Left colon (tissue), 1 donor: Measurements from ENCODE around the genes NPHP3, TMEM108 and SRPRB.

- PRO-cap: no peak
These were observed 20.4 kb upstream of the DNAJC13 start for GRCh38 chr3:132396987-132397244.

DNA sequence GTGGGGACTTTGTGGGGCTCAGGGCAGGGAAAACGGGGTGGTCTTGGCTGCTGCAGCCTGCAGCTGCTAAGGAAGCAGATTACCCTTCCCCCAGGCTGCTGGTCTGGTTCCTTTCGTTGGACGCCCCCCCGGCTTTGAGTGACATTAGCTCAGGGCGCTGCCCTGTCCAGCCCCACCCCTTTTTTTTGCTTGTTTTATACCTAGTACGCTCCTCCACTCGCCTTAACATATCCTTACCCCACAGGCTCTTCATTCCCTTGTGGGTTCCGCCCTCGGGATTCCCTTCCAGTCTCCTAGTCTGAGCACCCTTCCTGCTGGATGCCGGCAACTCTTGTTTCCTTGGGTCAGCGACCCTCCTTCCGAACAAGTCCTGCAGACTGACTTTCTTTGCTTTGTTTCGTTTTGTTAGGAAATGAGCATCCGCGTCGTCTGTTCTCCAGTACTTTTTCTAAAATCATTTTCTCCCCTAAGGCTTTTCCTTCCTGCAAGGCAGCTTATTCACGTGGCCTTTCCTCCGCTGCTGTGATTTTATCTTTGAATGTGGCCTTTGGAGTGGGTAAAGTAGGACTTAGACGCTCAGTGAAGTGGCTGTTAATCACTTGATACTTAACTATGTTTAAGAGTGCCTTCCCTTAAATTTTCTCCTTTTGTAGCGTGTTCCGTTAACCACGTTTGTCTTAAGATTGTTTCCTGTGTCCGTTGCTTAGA, 670 bp downstream of the DNAJC13 start:
- PRO-cap: bidirectional peak, plus-strand start at position 225 of the sequence, minus-strand start at position 136 of the sequence; unidirectional peak, minus-strand start at position 450 of the sequence

GRCh38 chr3:132721368-132722691, at the start of gene NPHP3:
Gene NPHP3 (minus strand): TSS chr3:132722409.
- PRO-cap: bidirectional peak, plus-strand start at chr3:132722030, minus-strand start at chr3:132722032; unidirectional peak, minus-strand start at chr3:132722271; unidirectional peak, minus-strand start at chr3:132722378; unidirectional peak, minus-strand start at chr3:132722517

GRCh38 chr3:133037845-133038668, at the start of gene TMEM108:
Gene TMEM108 (plus strand): TSS chr3:133038391.
- PRO-cap: unidirectional peak, plus-strand start at chr3:133038295; unidirectional peak, plus-strand start at chr3:133038359

DNA sequence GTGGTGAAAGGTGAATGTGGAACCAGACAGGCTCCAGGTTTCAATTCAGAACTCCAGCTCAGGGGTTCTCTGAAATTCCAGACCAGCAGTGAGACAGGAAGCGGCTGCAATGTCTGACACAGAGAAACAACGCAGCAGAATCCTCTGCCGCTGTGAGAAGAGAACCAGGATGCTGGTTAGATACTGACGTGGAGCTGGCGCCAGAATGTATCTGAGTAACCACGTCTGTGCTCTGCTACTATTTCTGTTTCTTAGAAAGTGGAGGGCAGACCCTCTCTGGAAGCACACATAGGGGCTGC, 12.9 kb downstream of the BFSP2 start:
- PRO-cap: no peak

DNA sequence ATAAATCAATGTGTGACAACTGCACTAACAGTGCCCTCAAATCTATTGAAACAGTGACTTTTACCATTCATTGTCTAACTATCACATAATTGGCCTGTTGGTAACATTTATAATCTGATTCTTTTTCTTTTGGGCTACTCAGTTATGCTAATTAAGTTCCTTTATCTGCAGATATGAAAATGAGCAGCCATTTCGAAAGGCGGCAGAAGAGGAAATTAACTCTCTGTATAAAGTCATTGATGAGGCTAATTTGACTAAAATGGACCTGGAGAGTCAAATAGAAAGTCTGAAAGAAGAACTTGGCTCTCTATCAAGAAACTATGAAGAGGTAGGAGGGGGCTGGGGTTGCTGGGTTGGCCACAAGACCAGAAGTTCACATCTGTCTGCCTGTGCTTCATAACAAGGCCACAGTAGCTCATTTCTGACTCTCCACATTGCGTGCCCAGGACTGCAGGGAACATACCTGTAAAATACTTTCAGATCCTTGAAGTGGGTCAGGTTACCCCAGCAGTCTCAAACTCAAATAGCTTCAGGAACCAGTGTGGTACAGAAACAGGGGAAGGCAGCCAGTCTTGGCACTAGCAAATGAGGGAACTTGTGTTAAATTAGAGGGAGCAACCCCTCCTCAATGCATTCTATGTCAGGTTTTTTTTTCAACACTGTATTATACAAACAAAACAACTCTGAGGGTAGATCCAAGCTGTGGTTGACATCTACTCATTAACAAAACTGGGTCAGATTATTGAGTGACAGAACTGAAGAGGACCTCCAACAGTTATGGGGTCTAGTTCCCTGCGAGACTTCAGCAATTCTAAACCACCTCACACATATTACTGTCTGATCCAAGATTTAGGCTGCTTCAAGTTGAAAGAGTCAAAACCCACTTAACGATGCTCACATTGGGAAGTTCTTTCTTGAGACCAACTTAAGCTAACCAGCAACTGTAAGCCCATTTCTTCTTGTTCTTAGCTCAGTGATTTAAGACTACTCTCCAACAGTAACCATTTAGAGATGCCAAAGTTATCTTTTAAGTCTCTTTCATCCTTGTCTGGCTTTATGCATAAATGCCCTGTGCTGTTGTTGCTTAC, 48.8 kb downstream of the BFSP2 start:
- PRO-cap: no peak

- PRO-cap: bidirectional peak, plus-strand start at chr3:133506612, minus-strand start at chr3:133506481
These were observed 67.2 kb upstream of the CDV3 start for GRCh38 chr3:133506357-133506675.

DNA sequence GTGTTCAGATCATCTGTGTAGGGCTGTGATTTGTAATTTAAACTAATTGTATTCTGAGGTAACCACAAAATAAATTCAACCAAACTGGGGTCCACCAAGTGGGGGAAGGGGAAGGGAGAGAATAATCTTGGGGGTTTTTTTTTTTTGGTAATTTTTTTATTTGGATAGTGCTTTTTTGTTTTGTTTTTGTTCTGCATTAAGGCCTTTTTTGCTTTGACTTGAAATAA, 15.1 kb downstream of the CDV3 start:
- PRO-cap: no peak

DNA sequence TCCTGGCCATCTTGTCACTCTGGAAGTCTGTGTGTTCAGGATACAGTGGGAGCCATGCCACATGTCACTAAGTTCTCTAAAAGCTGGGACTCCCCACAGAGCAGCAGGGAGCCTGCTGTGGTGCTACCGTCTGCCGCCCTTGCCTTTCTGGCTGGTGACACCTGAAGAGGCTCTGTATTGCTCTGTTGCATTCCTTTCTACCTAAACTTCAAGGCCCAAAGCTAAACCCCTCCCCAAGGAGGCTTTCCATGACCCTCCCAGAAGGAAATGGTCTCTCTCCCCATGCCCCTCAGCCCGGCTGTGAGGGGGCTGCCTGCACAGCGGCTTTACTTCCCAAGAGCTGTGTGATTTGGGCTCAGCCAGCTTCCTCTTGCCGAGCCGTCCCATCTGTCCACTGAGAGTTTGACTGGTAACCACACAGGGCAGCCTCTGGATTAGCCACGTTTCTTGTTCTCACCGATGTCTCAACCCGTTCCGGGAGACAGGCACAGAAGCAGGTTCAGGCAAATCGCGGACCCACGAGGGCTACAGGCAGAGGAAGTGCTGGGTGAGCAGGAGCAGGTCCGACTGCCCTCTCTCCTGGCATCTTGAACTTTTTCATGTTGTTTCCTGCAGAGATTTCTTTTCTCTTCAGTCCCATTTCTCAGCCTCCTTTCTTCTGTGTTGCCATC, 11.0 kb downstream of the TF start:
- PRO-cap: no peak

DNA sequence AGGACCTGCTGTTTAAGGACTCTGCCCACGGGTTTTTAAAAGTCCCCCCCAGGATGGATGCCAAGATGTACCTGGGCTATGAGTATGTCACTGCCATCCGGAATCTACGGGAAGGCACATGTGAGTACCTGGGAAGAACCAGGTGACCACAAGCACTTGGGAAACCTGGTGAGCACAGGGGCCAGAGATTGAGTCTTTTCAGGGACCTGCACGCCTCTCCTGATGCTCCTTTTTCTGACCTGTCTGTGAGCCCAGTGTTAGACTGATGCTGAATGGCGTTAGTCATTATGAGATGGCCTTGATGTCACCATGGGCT, 11.6 kb downstream of the TF start:
- PRO-cap: no peak

- PRO-cap: unidirectional peak, plus-strand start at chr3:133805815
These were observed at the start of gene SRPRB for GRCh38 chr3:133805402-133806151. Gene SRPRB (plus strand): TSS chr3:133805815.

DNA sequence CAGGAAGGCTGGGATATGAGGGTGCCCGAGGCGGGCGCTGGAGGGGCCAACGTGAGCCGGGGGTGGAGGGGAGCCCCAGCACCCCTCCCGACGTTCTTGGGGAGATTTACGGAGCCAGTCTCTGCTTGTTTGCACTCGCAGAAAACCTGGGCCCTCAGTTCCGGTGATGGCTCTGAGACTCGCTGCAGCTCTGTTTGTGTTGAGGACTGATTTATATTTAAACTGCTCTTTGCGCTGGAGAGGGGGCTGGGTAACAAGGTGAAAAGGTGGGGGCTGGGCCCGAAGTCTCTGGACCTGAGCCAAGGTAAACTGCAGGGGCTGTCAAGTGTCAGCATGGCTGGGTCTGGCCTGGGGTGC, 557 bp upstream of the SLCO2A1 start:
- PRO-cap: no peak

DNA sequence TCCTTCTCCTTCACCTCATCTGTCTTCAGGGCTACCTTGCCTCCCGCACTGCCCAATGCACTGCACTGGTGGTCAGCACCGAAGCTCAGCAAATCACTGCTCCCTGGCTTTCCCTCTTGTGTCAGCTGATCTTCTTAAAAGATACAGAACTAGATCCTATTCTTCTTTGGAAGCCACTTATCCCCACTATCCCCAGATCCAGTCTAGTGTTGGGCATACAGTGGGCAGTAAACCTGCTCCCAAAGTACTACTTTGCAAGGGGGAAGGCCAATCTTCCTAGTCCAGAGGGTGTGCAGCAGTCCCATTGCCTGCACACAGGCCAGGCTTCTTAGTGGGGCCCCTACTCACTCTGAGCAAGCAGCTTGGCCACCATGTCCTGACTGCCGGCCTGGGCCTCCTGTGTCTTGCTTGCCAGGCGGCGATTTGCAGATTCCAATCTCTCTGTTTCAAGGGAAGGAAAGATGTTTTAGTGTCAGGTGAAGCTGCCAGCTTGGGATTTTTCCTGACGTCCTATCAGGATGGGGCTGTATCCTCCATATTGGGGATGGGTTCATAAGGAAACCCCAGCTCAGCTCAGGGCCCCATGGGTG, 8.7 kb downstream of the AMOTL2 start:
- PRO-cap: no peak

DNA sequence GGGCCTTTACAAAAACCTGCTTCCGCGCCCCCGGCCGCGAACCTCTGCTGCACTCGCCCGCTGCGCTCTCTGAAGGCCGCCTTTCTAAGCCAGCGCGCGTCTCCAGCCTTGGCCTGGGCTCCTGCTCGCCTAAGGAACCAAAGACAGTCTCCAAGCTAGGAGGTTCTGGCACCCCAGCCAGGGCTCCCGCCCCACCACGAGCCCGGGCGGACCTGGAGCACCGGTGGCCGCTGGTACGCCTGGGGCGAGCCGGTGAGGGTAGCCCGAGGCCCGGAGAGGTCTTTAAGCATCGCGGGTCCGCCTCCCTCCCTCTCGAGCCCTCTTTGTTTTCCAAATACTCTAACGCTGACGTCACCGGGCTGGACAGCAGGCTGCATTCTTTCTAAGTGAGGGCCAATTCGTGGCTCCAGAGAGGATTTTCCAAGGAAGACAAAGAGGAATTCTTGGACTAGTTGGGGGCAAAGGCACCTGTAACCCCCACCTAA, 731 bp downstream of the AMOTL2 start:
- PRO-cap: bidirectional peak, plus-strand start at position 342 of the sequence, minus-strand start at position 284 of the sequence

- PRO-cap: no peak
These were observed 31.9 kb upstream of the AMOTL2 start for GRCh38 chr3:134406178-134406522.

DNA sequence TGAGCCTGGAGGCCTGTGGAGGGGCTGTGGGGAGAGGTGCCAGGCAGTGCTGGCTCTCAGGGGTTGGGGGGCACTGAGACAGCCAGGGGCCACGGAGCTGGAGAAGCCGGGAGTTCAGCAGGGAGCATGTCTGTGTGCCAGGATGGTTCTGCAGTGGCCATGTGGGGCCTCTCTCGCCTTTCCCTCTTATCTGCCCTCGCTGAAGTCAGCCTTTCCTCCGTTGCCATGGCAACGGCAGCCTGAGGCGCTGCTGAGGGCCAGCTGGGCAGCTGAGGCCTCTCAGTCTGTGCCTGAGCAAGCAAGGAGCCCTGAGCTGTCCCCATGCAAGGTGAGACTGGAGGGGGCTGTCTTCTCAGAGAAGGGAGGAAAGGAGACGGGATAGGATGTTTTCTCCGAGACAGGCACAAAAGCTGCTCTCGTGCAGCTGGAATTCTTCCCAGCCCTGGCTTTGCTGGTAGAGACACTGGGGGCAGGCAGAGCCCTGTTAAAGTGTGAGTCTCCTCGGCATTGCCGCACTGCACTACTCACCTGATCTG, 48.7 kb downstream of the KY start:
- PRO-cap: no peak

DNA sequence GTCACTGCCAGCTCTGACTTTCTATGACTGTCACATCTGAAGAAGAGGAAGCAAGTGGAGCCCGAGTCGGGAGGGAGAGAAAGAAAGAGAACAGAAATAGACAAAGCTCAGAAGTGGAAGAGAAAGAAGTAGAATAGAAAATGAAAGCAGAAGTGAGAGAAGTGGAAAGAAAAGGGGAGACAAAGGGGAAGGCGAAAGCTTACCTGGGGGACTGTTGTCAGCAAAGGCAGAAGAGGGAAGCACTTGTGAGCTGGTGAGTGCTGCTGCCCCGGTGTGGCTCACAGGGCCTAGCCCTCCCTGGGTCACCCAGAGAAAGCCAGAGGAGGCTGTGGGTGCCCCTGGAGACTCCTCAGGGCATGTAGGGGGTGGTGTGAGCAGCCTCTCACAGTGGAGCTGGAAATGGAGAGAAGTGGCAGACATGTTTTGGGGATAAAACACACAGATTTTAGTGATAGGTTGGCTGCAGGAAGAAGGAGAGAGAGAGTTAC, 58.0 kb downstream of the EPHB1 start:
- PRO-cap: no peak

GRCh38 chr3:135147488-135148077, 352.5 kb downstream of the EPHB1 start:
- PRO-cap: no peak

- PRO-cap: no peak
These were observed 307.1 kb upstream of the PPP2R3A start for GRCh38 chr3:135658384-135658902.

- PRO-cap: no peak
These were observed 92.8 kb downstream of the MSL2 start for GRCh38 chr3:136103249-136103754.